Smooth muscle cell (in vitro differentiated cells): ENCODE results near the genes BMP10 and GMCL1.

- RAMPAGE, long total RNA, result no peak
Measured at GRCh38 chr2:68395734-68396448, 30.8 kb downstream of the PLEK start.

DNA sequence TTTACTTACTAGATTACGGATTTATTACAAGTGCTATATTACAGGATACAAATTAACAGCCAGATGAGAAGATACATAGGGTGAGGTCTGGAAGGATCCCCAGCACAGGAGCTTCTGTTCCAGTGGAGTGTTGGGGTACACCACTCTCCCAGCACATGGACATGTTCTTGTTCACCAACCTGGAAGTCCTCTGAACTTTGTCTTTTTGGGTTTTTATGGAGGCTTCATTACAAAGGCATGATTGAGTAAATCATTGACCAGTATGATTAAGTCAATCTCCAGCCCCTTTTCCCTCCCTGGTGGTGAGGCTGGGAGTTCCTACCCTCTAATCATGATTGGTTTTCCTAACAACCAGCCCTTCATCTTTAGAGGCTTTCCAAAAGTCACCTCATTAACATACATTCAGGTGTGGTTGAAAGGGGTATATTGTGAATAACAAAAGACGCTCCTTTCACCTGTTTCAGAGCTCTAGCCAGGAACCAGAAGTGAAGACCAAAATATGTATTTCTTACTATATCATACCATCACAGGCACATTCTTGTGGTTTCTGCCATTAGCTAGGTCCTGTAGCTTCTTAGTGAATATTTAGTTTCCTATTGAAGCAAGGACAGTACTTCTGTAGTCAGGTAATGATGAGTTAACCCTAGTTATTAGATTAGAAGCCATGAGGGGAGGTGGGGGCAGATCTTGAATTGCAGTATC is 38.4 kb downstream of the APLF start:
- RAMPAGE, long total RNA, result no peak

DNA sequence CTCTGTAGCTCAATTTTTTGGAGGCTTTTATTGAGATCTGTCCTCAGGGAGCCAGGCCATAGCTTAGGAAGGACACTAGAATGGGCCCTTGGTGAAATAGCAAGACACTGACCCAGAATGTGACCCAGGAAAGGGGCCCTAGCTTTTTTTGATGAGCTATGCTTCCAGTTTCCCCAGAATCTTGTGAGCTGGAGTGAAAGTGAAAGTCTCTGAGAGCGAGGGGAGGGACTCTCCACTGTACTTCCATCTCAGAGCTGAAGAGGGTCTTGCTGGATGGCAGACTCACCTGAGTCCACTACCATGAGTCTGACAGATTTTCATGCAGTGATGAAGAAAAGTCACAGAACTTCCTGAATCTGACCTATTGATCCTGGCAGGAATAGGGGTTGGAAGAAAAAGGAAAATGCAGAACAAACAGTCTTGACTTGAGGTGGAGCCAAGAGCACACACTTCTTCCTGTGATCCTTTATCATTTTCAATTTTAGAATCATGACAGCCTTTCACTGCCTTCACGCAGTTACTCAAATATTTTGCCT is 3.1 kb downstream of the ARHGAP25 start:
- RAMPAGE, long total RNA, result no peak

GRCh38 chr2:68774413-68775406 is 40.1 kb downstream of the ARHGAP25 start:
- RAMPAGE, long total RNA, result no peak

DNA sequence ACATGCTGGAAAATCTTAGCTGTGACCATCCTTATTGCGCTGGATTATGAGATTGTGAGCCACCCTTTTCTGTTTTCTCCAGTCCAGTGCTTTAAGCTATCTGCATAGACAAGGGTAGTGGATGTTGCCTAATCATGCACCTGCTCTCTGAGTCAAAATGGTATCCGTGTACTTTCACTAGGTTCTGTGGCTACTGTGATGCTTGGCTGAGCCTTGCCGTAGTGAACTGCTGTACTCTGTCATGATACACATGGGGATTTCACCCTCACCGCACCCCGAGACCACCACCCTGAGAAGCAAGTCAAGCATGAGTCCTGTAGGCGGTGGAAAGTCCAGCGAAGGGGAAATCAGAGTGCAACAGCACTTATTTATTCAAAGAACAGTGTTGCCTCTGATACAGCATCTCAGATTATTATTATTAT is 55.0 kb downstream of the ARHGAP25 start:
- RAMPAGE, long total RNA, result no peak

DNA sequence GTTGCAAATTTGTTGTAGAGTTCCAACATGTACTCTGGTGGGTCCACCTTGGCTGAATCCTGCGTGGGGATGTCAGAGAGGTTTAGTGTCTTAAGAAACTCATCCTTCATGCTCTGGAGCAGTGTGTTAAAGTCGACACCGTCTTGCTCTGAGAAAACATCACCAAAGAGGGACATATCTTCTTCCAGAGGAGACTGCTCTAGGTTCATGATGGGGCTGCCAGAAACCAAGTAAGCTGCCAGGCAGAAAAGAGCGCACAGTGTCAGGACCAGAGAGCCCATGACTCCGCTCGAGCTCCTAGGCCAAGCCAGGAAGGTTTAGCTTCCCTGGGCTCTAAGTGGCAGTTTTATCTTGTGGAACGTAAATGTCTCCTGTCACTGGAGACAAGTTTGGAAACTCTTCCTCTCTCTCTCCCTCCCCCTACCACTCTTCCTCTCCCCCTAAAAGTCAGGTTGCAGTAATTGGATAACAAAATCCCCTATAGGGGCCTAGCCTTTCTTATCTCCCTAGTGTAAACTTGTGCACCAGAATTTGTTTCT is at the start of gene BMP10:
Gene BMP10, minus strand, starts transcription at position 320 of the 539 bp plus-strand sequence.
- RAMPAGE, long total RNA, result no peak

GRCh38 chr2:69082474-69083107 is 69.6 kb downstream of the ANTXR1 start:
- RAMPAGE, long total RNA, result no peak

GRCh38 chr2:69152936-69153418 is 140.0 kb downstream of the ANTXR1 start:
- RAMPAGE, long total RNA, result no peak

DNA sequence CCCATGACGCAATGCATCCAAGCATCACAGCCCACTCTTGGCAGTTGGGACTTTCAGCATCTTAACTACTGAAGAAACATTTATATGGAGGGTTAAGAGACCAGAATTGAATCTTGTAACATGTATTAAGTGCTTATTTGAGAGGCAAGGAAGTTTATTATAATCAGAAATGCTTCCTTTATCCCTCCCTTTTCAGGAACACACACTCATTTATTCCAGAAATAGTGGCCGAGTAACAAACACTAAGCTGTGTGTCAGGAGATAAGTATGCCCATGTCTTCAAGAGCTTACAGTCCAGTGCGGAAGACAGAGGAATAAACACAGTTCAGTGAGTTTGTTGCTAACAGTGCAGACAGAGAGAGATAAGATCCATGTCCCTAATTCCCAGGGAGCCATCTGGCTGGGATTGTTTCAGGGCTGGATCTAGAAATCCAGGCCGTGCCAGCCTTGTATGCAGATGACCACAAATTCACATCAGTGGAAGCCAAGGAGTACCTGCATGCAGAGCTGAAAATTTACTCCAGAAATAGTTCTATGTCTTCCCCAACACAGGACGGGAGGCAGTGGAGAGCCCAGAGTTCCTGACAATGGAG is 151.4 kb downstream of the ANTXR1 start:
- RAMPAGE, long total RNA, result no peak

GRCh38 chr2:69196279-69196925 is 183.4 kb downstream of the ANTXR1 start:
- RAMPAGE, long total RNA, result no peak

DNA sequence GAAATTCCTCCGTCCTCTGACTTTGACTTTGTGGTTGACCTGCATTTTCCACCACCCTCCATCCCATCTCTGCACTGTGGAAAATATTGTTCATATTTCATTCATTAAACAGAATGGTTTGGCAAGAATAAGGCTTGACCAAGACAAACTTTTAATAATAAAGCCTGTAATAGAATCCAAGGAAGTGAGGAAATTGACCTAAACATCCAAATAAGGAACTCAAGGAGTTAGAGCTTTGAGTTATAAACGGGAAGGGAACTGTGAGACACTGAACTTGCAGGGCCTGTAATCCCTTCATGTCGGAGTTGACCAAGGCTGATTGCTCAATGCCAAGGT is 115.2 kb downstream of the GFPT1 start:
- RAMPAGE, long total RNA, result no peak

- RAMPAGE, long total RNA, result no peak
Measured at GRCh38 chr2:69341929-69342422, 45.1 kb downstream of the GFPT1 start.

GRCh38 chr2:69388075-69388573 is 1.1 kb upstream of the GFPT1 start:
- RAMPAGE, long total RNA, result no peak

DNA sequence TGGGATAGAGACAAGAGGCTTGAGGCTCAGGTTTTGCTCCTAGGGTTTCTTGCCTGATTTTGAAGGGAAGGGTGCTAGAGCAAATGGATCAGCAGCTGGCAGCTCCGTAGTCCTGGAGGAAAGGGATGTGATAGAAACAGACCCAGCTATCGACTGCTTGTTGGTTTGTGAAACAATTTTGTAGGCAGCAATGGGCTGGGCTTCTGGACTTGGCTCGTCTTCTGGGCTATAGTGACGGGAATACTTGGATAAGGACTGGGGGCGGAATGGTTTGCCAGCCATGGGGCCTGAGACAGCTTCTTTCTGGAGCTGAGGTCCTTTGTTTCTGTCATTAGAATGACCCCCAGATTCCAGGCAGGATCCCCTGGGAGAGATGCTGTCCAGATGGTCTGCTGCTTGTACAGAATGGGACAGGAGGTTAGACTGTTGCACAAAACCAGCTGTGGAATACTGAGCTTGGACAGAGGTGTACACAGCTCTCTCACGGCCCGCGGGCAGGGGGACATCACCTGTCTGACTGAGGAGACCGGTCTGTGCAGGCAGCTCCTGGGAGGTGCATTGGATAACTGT is 28.2 kb upstream of the NFU1 start:
- RAMPAGE, long total RNA, result no peak

GRCh38 chr2:69499884-69500386 is 62.7 kb upstream of the NFU1 start:
- RAMPAGE, long total RNA, result no peak

DNA sequence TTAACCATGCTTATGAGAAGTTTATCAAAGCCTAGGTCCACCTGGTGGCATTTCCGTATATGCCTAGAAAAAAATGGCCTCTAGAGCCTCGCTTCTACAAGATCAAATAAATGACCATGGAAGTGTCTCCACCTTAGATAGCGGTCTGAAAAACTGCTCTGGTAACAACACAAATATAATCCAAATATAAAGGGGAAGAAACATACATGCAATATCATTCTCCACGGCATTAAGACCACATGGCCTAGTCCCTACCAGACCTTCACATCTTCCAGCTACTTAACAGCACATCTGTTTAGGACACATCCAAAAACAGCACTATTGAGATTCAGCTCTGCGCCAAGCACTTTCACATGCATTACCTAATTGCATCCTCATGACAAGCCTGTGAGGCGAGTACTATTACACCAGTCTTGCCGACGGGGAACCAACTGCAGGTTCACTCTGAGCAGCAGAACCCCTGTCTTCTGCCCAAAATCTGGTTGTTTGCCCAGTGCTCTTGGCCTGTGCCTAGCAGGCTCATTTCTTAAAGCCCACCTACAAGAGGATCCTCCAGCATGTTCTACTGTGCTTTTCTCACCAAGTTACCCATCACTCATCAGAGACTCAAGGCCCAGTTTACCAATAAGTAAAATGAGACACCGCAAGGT is 66.7 kb downstream of the AAK1 start:
- RAMPAGE, long total RNA, result no peak

DNA sequence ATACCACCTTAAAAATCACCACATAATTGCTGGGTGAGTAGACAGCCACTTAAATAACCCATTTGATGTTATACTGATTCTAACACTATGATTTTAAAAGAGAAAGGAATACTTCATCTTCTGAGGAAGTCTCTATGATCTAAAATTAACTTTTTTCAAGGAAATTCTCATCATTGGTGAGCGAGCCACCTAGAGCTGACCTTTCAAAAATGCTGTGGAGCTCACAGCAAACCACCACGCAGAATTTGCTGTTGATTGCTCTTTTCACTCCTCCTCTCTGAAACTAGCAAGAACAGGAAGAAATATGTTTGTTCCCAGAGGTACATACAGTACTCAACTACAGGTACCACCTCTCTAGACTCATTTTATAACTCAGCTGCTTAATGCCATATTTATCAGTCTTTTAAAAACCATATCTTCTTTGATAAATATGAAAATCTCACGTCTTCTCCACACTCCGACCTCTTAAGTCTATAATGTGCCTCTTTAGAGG is 14.9 kb downstream of the AAK1 start:
- RAMPAGE, long total RNA, result no peak

GRCh38 chr2:69689516-69689947 is 46.0 kb upstream of the AAK1 start:
- RAMPAGE, long total RNA, result no peak

DNA sequence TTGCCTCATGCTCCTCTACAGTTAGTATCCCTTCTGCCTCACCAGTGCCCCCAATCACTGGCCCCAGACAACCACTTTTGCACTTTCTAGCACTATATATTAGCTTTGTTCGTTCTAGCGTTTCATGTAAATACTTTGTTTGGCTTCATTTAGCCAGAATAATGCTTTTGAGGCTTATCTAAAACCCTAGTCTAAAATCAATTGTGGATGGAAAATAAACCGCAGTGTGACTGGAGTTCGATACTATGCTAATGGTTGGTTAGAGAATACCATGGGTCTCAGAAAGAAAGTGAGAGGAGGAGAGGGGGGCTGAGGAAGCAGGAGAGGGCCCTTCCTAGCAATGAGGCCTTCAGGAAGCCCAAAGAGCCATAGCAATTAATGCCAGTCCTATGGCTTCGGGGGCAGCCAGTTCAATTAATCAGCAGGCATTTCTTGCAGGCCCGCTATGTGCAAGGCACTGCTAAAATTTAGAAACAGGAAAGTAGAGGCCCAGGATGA is 23.6 kb downstream of the ANXA4 start:
- RAMPAGE, long total RNA, result no peak

- RAMPAGE, long total RNA, result start-site peak on the plus strand at chr2:69829692-69829726, 93 and 50 reads in 2 replicates
Measured at GRCh38 chr2:69828928-69829974, at the start of gene GMCL1. GMCL1 (plus strand) TSS chr2:69829660.